Zone of skin (tissue), 1 donor: ENCODE measurements around the genes NPIPA7 and TMC5.

DNA sequence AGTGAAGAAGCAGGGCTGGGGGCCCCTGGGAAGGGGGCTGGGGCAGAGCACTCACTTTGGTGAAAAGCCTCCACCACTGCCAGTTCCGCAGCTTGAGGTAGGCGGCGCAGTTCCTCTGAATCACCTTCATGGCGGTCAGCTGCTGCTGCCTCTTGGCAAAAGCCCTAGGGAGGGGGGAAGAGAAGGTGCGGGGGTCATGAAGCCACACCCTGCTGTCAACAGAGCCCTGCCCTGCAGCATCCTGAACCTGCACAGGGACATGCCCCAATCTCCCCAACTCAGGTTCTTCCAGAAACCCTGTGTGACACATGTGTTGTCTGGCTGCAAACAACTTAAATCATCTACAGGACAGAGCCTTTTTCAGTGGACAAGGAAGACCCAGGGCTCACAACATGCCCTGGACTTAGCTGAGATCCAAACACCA, 95.0 kb downstream of the NDE1 start:
- RRBS, result no CpG with 5 or more reads among the region's 5 CpGs

- RRBS, result no CpG with 5 or more reads among the region's 7 CpGs
Observed at GRCh38 chr16:15792588-15793441, 64.0 kb downstream of the MYH11 start.

- RRBS, result no CpG with 5 or more reads among the region's 14 CpGs
Observed at GRCh38 chr16:16125608-16126152, 97.6 kb downstream of the ABCC6 start.

- RRBS, result no CpG with 5 or more reads among the region's 7 CpGs
Observed at GRCh38 chr16:16142989-16143381, 80.3 kb downstream of the ABCC6 start.

- RRBS, result no CpG with 5 or more reads among the region's 6 CpGs
Observed at GRCh38 chr16:16251910-16252382, 19.6 kb downstream of the NOMO3 start.

GRCh38 chr16:16378755-16379325, at the start of gene NPIPA7:
TSS of gene NPIPA7 (plus strand) at chr16:16379140.
- RRBS, result no CpG with 5 or more reads among the region's 5 CpGs

DNA sequence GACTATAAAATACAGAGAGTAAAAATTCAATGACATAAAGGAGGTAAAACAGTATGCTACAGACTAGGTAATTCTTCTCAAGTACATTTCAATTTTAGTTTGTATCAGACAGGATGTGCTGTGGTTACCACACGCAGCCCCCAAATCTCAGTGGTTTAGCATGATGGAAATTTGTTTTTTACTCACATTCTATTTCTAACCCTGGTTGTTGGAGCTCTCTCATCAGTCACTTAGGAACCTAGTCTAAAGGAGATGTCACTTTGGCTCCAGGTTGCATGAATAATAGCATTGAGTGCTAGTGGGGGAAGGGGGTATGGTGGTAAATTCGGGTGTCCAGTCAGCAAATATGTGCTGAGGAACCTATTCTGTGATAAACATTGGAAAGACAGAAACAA, 444.0 kb downstream of the XYLT1 start:
- RRBS, result no CpG with 5 or more reads among the region's 2 CpGs

DNA sequence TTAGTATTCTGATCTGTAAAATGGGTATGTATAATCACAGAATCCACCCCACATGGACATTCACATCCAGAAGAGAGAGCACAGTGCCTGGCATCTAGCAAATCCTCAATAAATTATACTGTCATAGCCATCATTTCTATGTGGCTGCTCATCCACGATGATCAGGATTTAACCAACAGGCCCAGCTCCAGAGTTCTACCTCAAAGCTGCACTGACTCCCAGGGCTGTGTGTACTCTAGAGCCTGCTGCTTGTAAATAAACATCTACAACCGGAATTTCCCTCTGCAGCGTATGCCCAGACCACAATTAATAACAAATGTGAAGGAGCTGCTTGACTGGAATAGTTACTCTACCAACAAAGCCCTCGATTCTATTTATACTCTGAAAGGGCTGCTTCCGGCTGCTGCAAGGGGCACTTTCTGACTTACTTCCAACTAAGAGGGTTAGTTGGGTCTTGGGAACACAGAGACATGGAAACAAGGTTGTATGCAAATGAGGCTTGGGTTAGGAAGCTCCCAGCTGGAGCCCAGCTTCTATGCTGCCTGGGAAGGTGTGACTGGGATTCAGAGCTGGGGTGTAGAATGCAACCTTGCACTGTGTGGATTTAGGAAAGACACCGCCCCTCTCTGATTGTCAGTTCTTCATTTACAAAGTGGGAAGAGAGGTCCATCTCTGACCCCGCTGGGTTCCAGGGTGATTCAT, 265.1 kb downstream of the XYLT1 start:
- RRBS, result 23% methylated on average over 4 of the region's 7 CpGs

GRCh38 chr16:17360907-17361456, 109.8 kb downstream of the XYLT1 start:
- RRBS, result no CpG with 5 or more reads among the region's 10 CpGs

DNA sequence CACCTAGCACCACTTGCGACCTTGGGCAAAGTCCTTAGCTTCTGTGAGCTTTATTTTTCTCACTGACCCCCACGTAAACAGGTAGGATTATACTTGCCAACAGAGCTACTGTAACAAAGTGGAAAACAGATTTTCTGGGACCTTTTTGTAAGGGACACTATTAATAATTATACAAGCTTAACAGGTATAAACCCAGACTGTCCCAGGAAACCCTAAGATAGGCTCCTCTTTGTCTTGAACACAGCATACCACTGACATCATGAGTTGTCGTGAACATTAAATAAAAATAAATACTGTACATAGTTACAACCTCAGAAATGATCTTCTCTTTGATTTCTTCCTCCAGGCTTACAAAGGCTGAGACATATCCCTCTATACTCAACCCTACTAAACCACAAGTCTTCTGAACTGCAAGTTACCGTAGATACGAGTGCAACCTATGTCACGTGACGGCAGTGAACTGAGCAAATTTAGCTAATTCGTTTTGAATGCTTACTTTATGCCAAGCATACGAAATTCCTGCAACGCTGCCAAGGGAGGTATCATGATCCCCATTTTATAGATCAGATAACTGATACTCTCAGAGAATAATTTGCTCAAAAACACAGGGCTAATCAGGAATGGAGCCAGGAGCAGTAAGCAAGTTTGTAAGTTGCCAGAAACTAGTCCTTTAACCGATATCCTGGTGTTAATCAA, 106.5 kb downstream of the XYLT1 start:
- RRBS, result no CpG with 5 or more reads among the region's 11 CpGs

DNA sequence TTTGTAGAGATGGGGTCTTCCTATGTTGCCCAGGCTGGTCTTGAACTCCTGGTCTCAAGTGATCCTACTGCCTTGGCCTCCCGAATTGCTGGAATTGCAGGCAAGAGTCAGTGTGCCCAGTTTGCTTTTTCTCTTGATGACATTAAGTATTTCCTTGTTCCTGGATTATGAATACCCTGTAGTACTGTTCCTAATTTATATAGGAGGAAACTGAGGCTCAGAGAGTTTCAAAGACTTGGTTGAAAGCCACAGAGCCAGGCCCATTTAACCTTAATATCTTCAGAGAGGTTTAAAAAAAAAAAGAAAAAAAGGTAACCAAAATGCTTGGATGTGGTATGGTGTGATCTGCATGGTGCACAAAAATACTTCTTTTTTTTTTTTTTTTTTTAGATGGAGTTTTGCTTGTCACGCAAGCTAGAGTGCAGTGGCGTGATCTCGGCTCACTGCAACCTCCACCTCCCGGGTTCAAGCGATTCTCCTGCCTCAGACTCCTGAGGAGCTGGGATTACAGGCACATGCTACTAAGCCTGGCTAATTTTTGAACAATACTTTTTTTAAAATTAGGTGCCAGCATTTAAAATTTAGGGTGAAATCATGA, 101.9 kb downstream of the XYLT1 start:
- RRBS, result no CpG with 5 or more reads among the region's 6 CpGs

DNA sequence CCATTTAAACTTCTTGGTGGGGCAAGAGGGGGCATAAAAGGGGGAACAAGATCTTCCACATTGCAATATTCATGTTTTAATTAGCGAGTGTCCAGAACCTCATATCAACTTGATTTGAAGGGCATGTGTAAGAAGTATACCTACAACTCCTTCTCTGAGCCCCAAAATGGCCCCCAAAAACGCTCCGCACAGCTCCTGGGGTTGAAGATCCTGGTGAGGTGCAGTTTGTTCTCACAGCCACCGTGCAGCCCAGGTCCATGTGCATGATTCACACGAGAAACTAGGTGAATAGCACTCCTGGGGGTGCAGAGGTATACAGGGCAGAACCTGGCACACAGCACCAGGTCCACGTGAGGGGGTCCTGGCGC, 58.8 kb downstream of the XYLT1 start:
- RRBS, result no CpG with 5 or more reads among the region's 7 CpGs

GRCh38 chr16:18791243-18791595, 1.1 kb upstream of the RPS15A start:
- RRBS, result no CpG with 5 or more reads among the region's 5 CpGs

DNA sequence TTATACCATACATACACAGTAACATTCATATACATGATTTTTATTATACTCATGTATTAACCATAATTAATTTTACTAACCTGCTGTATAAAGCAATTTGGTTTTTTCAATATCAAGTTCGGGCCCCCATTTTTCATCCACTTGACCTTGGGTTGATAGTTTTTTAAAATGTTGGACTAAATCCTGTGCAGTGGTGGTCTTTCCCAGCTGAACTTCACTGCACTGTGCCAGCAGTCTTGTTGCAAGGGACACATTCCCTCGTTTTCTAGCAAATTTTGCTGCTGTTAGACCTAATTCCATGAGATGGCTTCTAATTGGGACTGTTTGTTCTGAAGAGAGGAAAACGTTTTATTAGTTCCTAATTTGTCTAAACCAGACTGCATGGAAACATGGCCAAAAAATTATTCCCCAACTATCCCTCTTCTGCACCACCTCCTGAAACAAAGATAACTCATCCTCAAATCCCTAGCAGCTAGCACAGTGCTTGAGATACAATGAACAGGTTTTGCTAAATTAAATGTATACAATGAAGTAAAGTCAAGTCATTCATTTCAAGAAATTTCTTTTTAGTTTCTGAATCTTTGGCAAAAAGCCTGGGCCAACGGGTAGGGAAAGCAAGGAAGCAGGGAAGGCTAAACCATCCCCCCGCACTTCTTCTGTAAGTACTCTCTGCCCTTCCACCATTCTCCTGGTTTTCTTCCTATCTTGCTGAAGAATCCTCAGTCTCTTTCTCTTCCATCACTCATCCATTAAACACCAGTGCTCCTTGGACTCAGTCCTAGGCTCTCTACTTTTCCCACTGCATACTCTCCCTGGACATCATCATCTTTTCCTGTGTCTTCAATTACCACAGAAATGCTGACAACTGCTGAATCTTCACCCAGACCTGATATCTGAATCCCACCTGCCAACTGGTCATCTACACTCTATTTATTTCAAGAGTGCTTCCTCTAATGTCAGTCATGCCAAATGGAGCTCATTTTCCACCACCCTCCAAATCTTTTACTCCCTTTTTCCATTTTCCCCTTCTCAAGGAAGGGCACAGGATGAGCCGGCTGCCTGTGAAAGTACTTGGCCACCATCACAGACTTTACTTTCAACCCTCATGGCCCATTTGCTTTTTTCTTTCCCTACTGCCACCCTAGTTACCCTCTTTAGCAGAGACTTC, 53.6 kb upstream of the ARL6IP1 start:
- RRBS, result no CpG with 5 or more reads among the region's 6 CpGs

- RRBS, result no CpG with 5 or more reads among the region's 5 CpGs
Observed at GRCh38 chr16:18896712-18897106, 29.5 kb downstream of the SMG1 start.

GRCh38 chr16:18926503-18926902, 295 bp upstream of the SMG1 start:
- RRBS, result no CpG with 5 or more reads among the region's 31 CpGs

DNA sequence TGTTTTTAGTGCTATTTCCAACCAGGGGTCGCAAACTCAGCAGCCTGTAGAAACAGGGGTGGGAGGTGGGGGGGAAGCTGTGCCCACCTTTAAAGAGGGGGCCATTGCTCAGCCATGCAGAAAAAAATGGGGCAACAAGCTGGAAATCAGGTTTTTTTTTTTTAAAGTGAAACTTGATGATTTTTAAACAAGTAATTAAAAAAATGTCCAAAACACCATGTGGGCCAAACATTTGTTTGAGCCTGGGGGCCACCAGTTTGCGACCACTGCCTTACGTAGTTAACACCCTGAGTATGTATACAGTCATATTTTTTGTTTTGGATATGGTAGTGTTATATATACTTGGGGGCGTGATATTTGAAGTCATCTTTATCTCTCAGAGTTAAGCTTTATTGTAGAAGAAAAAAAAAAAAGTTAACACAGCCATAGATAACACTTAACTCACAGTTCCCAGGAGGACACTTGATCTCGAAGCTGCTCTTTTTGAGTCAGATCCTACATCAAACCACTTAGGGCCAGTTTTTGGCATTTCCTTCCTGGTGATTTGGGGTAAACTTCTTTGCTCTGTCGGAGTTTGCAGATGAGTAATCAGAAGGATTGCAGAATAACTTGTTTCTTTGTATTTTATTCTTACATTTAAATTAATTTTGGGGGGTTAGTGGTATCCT, 5.7 kb downstream of the ITPRIPL2 start:
- RRBS, result no CpG with 5 or more reads among the region's 6 CpGs

- RRBS, result no CpG with 5 or more reads among the region's 11 CpGs
Observed at GRCh38 chr16:19348571-19349367, 63.2 kb downstream of the CLEC19A start.

DNA sequence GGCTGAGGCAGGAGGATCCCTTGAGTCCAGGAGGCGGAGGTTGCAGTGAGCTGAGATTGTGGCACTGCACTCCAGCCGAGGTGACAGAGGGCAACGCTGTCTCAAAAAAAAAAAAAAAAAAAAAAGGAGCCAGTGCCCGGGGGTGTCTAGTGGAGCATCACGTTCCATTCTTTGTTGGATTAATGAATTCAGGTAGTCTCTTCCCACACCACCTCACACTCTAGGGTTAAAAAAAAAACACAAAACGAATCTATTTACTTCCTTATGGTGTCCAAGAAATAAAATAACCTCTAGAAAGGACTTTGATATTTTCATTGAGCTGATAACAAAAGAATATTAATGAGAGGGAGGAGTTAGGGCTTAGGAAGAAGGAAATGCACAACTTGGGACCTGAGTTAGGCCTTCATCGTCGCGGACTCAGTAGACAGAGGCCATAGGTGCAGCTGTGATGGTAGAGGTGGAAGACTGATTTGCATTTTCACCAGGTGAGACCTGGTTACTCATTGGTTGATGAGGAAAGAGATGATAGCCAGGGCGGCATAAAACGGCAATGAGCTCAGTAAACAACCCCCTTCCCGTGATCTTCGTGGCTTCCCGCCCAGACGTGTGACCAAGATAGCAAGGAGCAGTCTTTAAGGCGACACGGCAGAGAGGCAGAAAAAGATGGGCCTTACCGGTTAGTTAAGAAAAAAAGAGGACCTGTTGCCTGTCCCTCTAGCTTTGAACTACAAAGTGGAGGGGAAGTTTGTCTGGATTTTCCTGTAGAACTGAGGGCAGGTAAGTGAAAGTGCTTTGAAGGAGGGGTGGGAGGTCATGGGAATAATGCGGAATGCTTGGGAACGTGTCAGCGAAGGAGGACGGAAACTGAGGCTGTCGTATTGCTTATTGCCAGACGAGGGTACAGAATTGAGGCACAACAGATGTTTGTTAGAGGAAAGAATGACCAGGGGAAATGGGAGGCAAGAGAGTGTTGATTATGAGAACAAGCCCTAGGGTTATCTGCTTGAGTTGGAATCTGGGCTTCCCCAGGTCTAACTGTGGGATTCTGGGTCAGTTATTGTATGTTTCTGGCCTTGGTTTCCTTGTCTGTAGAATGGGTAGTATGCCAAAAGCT, at the start of gene TMC5:
TSS of gene TMC5 (plus strand) at position 568 of the 1,114 bp plus-strand sequence.
- RRBS, result no CpG with 5 or more reads among the region's 24 CpGs

DNA sequence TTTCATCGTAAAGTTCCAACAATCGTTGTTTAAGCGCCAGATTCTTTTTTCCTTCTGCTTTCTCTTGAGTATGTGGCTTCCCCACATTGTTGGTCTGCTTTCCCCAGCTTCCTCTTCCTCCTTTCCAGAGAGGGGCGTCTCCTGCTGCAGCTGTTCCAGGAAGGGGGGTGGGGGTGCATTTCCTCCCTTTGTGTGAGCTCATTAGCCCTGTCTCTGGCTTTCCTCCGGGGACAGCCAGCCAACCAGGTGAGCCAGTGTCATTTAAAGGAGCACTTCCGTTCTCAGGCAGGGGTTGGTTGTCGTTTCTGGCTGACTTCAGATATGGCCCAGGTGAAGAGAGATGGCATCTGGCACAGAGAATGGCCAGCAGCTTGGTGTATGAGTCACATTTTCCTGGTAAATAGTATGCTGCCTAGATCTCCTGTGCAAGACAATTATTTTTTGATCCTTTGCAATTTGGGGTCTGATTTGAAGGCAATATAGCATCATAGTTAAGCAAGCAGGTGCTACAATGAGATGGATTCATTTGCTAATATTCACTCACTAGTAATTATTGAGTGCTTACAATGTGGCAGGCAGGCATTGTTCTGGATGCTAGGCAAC, 79.7 kb downstream of the GPRC5B start:
- RRBS, result no CpG with 5 or more reads among the region's 7 CpGs